Fibroblast of the aortic adventitia (primary cell): Measurements from ENCODE around the gene KCNF1.

GRCh38 chr2:10864022-10864373, 47.7 kb upstream of the KCNF1 start:
- CAGE, long polyA plus RNA = no peak

DNA sequence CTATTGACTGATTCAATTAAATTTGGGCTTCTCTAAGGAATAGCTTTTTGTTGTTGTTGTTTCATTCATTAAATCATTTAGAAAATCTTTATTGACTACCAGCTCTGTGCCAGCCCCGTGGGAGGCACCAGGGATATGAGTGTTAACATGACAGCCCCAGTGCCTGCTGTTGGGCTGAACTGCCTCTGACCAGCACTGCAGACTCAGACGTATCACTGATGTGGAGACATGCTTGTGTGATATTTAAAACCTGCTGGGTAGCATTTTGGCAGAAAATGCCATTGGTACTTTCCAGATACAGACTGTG, 38.6 kb upstream of the KCNF1 start:
- CAGE, long polyA plus RNA = no peak

DNA sequence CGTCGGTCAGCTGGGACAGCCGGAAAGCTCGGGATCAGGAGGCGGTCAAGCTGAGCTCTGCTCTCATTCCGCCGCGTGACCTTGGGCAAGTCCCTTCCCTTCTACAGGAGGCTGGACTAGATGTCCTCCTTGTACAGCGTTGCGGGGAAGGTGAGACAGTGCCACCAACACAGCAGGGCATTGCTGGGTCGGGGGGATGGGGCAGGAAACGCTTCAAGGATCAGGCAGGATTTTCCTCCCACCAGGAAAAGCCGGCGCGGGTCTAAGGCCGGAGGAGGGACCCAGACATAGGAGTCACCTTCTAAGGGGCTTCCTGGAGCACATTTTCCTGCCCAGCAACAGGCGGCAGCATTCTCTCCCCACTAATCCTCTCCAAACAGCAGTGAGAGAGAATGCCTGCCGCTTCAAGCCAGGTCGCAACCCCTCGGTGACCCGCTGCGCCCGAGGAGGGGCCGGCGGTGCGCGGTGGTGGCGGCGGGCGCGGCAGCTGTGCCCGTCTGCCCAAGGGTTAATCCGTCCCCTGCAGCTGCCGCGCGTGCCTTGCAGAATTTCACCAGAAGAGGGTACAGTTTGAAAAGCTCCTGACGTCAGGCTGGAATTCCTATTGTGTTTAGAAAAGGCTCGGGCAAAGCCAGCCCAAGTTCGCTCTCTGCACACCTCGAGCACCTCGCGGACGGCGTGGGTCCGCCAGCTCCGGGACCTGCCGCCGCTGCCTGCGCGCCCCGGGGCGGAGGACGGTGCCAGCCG, at the start of gene KCNF1:
TSS of gene KCNF1 (plus strand) at position 602 of the 747 bp plus-strand sequence.
- CAGE, long polyA plus RNA = no peak

- CAGE, long polyA plus RNA = no peak
Measured at GRCh38 chr2:11131938-11132550, 884 bp upstream of the C2orf50 start.

- CAGE, long polyA plus RNA = no peak
Measured at GRCh38 chr2:11480809-11481944, 15.2 kb upstream of the E2F6 start.

GRCh38 chr2:11701789-11702441, 31.9 kb upstream of the NTSR2 start:
- CAGE, long polyA plus RNA = no peak

DNA sequence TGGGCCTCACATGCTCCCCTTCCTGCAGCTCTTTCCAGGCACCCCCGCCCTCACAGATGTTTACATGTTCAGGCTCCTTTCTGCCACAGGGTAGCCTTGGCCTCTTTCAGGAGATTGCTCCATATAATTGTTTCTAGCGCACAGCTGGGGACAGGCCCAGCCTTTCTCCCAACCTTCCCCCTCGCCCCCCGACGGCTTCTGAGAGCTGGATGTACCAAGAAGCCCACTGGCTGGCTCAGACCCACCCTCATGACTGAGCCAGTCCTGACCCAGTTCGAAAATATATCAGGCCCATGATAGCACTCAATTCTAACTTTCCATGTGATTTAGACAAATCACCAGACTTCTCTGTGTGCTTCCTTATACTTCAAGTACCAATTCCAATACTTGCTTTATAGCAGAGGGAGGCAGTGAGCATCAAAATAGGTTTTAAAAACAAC, 288.2 kb upstream of the TRIB2 start:
- CAGE, long polyA plus RNA = no peak

- CAGE, long polyA plus RNA = no peak
Measured at GRCh38 chr2:12719553-12720114, 2.9 kb downstream of the TRIB2 start.

DNA sequence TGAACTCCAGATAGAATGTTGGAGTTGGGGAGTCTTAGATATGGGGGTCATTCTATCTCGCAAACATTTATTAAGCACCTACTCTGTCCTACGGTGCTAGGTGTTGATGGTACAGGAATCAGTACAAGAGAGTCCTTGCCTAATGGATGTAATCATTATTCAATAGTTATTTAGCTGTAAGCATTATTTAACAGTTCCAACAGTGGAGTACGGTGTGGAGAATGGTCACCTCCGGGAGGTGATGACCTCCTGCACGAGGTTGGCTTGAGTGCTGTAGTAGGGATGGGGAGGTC, 14.2 kb downstream of the TRIB2 start:
- CAGE, long polyA plus RNA = no peak

DNA sequence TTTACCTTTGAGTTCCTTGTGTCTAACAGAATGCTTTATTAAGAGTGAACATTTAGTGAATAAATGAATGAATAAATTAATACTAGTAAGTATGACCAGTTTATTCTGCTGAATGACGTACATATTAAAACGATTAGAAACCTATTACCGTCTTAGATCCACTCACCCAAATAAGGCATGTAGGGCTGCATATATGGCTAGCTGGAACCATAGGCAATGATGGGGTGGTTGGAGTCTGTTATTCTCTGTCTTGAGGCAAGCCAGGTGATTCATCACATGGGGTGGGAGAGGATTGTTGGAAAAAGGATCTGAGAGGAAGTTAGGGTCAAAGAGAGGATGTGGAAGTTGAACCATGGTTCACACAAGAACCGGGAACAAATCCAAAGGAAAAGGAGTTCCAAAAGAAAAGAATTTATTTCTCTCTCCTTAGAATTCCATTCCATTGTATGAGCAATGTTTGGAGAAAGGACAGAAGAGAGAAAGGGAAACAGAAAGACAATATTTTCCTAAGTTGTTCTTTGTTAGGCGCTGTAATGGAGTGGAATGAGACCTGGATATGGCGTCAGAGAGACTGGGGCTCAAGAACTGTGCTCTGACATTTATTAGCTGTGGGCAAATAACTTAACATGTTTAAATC, 71.1 kb downstream of the TRIB2 start:
- CAGE, long polyA plus RNA = no peak

DNA sequence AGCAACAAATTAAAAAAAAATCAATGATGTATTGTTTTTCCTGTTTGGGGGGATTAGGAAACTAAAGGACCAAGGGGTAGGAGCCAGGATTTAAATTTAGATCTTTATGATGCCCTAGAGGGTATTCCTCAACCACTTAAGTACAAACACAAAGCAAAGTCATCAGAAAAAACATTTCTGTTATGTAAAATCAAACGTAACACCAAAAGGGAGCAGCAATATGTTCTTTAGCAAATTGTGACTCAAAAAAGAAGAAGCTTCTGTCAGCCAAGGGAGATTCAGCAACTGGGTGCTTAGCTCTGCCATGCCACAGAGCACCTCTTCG, 212.5 kb downstream of the TRIB2 start:
- CAGE, long polyA plus RNA = no peak

GRCh38 chr2:14631728-14631967, 869 bp upstream of the LRATD1 start:
- CAGE, long polyA plus RNA = no peak

DNA sequence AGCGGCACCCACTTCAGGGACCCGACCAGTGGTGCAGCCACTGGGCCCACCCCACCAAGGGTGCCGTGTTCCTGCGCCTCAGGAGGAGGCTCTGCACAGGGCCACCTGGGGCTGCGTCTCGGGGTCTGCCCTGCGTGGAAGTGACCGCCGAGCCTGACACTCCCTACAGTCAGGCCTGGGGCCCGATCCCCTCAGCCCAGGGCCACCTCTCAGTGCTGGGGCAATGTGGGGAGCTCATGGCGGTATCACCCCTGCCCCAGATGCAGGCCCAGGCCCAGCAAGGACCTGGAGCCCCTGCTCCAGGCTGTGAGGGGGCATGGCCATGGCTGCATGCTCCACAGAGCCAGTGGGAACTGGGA, 452.7 kb downstream of the LRATD1 start:
- CAGE, long polyA plus RNA = no peak

DNA sequence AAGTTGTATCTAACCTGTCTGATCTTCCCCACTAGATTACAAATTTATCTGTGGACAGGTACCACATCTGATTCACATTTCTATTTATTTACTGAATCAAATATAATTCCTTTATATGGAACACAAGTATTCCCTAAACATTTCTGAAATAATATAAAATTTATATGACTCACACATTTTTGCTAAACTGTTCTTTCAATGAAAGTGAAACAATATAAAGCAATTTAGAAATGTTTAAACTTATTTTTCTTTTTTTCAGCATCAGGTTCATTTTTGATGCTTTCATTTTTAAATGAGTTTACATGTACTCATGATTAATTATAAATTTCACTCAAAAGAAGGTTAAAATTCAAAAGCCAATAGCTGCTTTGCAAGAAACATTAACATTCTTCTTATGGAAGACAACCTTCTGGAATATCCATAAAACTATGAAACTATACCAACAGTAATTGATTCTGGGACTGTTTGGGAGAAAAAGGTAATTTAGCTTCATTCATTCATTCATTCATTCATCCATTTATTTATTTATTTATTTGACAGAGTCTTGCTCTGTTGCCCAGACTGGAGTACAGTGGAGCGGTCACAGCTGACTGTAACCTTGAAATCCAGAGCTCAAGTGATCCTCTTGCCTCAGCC, 110.5 kb downstream of the NBAS start:
- CAGE, long polyA plus RNA = no peak

DNA sequence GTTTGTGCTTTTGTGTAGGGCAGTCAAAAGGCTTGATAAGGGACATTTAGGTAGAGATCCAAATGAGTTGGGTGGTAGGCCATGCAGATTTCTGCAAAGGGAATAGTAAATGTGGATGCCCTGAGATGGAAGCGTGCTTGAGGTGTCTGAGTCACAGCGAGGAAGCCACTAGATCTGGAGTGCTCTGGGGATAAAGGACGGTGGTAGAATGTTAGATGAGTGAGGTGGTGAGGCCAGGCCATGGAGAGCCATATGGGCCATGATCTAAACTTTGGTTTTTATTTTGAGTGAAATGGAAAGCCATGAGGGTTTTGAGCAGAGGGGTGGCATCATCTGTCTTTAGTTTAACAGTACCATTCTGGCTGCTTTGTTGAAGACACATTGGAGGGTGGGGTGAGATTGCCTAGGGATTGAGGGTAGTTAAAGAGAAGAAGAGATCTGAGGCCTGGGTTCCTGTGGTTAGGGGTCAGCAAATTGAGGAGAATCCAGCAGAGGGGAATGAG, 13.2 kb downstream of the DDX1 start:
- CAGE, long polyA plus RNA = no peak

GRCh38 chr2:15838507-15838868, 101.9 kb upstream of the MYCN start:
- CAGE, long polyA plus RNA = no peak

GRCh38 chr2:15939540-15940450, 555 bp upstream of the MYCN start:
- CAGE, long polyA plus RNA = no peak

DNA sequence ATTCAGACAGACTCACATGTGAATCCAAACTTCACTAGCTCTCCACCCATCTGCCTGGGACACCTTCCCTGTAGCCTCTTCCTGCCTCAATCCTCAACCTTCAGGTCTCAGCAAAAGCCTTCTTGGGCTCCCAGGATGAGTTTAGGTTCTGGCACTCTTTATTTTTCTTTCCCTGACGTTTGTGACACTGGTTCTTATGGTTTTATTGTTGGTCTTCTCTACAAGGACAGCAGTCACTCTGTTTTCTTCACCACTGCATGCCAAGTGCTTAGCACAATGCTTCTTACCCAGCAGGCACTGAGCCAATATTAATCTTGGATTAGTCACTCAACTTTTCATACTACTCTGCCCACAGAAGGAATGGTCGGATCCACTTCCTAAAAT, 186.2 kb downstream of the MYCN start:
- CAGE, long polyA plus RNA = no peak

GRCh38 chr2:16563945-16564510, 101.6 kb downstream of the CYRIA start:
- CAGE, long polyA plus RNA = no peak

DNA sequence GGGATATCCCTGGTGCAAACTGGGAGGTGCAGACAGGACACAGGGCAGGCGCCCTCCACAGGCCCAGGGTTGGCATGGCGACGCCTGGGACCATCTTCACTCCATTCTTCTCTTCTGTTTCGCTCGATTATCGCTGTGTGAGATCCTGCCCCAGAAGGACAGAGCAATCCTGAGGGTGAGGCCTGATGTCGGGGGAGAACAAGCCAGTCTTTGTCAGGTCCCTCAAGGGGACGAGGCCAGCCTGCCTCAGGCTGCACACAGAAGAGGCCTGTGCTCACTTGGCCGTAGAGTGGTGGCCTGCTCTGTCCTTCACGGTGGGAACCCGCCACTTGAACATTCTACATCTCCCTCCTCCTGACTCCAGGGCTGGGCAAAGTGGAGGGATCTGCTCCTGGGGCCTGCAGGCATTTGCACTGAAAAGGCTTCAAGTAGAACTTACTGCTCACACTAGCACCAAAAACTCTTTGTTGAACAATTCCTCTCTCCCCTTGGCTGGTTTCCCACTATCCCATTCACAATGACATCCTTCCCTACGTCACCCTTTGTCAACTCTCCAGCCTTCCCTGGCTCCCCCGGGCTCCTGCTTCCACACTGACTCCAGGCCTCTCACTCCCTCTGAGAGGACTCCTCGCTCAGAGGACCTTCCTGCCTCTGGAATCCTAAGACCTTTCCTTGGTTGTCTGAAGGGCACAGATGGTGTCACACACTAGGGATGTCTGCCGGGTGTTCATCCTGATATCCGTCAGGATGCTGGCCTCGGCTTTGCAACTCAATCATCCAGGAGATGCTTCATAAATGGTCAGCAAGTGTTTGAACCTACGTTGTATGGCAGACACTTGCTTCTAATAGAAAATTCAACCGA, 49.5 kb downstream of the CYRIA start:
- CAGE, long polyA plus RNA = no peak